Peripheral blood mononuclear cell (primary cell): ENCODE measurements around a stretch of chr10.

DNA sequence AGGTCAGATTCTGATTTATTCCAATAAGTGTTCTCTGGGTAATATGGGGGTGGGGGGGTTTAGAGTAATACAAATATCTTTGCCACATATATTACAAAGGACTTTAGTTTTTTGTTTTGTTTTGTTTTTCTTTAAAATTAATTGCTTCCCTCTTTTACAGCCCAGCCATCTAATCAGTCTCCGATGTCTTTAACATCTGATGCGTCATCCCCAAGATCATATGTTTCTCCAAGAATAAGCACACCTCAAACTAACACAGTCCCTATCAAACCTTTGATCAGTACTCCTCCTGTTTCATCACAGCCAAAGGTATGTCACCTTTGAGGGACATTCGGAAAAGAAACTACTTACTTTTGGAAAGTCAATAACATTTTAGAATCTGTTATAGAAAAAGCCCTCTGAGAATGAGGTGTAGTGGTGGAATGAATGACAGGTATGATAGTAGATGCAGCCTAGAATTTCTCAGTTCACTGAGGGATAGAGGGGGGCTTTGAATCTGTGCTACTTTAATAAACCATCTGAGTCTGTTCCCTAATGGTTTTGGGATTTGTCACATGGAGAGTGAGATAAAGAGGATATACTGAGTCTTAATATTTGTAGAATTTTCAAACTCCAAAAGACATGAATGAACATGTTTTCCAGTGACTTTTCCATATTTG is 65.6 kb upstream of the BAMBI start:
- PRO-cap, 8 experiments: no peak in any of the 8 experiments

GRCh38 chr10:28743370-28744043 is 66.2 kb downstream of the BAMBI start:
- PRO-cap, 8 experiments: no peak in any of the 8 experiments

GRCh38 chr10:28896113-28896375 is 218.7 kb downstream of the BAMBI start:
- PRO-cap, 8 experiments: no peak in any of the 8 experiments

- PRO-cap, 8 experiments: no peak in any of the 8 experiments
Observed at GRCh38 chr10:29057634-29058272, 231.1 kb upstream of the LYZL1 start.

- PRO-cap, 8 experiments: no peak in any of the 8 experiments
Observed at GRCh38 chr10:29437969-29439257, 149.5 kb downstream of the LYZL1 start.

DNA sequence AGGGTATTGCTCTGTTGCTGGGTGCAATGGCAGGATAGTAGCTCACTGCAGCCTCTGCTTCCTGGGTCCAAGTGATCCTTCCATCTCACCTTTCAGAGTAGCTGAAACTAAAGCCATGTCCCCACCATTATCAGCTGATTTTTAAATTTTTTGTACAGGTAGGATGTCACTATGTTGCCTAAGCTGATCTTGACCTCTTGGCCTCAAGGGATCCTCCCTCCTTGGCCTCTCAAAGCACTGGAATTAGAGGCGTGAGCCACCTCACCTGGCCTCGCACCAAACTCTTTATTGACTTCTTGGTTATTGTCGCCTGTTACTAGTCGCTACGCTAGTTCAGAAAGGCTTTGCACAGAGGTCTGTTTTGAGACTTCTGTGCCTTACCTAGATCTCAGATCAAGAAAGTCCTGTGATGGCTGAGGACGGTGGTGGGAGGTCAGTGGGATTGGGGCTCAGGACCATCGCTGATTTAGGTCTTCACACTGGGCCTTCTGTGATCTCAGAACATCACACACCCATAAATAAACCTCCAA is 164.3 kb downstream of the LYZL1 start:
- PRO-cap, 8 experiments: peak in 2 of 8 experiments; most common minus-strand start position 282 of the sequence (in 1)

DNA sequence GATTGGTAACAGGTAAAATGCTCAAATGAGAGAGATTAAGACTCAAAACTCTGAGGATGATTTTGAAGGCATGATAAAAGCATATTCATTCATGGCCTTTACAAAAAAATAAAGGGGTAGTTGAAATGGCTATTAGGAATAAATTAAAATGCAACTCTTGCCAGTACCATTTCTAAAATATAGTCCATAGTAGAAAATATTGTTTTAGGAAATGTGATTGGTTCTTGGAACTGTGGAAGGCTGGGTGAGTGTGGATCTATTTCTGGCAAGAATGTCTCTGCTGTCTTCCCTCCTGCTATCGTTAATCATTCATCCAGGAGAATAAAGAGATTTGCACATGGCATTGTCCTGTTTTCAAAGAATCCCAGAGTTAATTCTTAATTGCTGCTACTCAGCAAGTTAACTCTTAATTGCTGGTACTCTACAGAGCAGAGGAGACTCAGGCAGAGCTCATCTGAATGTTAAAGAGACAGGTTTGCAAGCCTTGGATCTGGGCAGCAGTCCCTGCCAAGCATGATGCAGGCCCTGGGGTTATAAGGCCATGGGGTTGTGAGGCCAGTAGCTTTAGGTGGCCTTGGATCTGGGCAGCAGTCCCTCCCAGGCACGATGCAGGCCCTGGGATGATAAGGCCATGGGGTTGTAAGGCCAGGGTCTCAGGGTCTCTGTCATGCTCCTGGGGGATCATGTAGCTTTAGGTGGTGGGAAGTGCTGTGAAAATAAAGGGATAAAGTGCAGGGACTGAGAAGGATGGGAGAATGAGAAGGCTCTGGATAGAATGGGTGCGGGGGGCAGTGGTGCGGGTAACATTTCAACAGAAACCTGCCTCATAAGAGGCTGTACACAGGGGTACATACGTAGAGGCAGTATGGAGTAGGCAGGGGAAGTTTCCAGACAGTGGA is 162.4 kb downstream of the SVIL start:
- PRO-cap, 8 experiments: no peak in any of the 8 experiments

GRCh38 chr10:29586919-29587669 is 47.7 kb downstream of the SVIL start:
- PRO-cap, 8 experiments: no peak in any of the 8 experiments

DNA sequence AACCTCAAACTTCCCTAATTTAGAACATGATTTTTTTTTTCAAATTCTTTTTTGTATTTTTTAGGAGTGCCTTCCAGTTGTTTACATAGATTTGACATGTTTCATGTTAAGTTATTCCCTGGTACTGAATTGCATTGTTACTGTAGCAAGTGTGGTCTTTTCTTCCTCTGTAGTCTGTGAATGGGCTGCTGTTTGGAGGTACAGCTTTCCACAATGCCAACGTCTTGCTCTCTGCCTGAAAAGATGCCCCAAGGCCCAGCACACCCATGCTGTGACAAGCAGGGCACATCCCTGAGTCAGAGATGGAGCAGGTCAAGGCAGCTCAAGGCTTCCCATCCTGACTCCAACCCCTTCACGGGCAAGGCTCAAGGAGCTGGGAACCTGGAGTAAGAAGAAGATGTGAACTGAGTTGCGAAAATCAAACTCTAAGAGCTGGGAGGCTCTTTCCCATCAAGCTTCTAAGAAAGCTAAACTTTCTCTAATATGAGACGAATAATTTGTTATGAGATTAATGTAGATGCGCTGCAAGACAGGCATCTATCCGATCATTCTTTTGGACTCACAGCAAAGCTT is 27.2 kb downstream of the SVIL start:
- PRO-cap, 8 experiments: no peak in any of the 8 experiments

GRCh38 chr10:29688015-29688507 is 53.3 kb upstream of the SVIL start:
- PRO-cap, 8 experiments: no peak in any of the 8 experiments

- PRO-cap, 8 experiments: no peak in any of the 8 experiments
Observed at GRCh38 chr10:29956316-29957005, 102.9 kb downstream of the JCAD start.

DNA sequence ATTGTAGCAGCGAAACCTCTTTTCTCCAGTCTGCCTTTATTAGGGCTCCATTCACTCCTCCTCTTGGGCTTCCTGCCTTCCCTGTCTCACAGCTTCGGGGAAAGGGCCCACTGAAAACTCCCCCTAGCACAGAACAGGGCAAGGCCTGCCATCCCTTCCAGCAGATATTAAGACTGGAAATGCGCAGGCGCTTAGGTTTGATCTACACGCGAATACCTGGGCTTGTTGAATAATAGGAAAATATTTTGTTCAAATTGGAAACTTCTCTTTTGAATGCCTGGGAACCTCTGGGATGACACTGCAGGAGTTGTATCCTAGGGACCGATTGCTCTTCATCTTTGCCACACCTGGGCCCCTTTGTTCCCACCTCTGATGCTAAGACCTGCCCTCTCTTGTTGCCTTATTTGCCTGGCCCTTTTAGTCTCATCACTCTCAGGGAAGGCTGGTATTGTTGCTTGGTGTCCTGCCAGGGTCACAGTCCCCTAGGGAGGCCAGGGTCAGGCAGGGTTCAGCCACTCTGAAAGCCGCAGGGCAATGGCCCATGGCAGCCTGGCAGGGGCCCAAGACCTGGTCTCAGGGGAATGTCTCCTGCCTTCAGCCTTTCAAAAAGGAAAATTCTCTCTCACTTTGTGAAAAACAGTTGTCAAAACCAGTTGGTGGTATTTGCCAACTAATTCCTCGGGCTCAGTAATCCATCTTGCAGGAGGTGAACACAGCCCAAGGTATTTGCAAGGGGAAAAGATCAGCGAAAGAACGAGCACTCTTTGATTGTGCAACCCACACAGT is 101.7 kb downstream of the JCAD start:
- PRO-cap, 8 experiments: no peak in any of the 8 experiments

DNA sequence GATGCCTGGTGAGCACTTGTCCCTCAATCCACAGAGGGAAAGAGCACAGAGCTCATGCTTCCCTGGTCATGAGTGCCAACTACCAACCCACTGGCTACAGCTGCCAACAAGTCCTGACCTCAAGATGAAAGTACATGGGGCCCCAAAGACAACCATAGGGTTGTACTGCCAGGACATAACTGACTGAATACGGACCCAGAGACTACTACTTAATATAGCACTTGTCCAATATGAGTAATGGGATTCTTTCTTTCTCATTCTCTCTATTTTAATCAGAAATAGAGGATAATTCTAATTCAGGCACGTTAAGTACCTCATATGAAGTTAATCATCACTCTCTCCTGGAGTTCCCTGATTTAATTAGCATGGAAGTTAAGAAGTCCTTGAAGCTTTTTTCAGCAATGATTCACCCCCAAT is 83.2 kb downstream of the JCAD start:
- PRO-cap, 8 experiments: no peak in any of the 8 experiments

DNA sequence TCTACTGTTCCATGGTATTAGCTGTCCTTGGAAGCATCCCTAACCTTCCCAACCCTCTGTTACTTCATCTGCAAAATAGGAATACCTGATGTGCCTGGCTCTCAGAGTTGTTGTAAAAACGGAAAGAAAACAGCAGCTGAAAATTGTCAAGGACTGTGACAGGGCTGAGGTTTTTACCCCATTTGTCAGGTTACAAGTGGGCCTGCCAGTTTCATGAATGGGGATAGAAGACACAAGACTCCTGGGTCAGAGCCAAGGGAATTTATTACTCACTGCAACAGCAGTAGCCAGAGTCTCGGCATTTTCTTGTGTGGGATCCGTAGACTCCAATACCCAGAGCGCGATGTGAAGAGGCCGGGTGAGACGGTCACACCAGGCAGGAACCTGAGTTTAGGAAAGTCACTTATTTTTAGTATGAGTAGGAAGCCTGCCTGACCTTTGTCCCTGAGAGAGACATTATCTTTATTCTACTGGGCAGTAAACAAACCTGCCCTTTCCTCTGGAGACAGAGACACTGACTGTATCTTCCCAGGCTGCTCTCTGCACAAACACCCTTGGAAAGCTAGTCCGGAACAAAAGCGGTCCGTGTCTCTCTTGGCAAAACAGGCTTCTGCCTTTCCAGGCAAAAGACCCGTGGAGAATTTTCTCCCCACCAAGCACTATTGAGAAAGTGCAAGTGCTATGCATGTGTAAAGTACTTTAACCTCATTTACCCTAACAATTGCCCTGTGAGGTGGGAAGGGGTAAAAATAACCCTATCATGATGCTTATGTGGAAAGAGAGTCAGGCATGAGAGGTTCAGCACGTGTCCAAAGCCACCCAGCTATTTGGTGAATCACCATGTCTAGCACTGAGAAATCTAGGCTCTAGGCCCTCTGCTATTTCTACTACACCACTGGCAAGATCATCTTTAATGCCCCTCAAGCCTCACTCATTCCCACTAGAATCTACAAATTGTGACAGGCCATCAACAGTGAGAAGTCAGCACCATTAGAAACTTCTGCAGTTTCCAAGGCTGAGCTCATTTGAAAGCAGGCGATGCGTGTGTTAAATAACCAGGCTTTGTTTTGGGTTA is 58.4 kb downstream of the JCAD start:
- PRO-cap, 8 experiments: no peak in any of the 8 experiments

DNA sequence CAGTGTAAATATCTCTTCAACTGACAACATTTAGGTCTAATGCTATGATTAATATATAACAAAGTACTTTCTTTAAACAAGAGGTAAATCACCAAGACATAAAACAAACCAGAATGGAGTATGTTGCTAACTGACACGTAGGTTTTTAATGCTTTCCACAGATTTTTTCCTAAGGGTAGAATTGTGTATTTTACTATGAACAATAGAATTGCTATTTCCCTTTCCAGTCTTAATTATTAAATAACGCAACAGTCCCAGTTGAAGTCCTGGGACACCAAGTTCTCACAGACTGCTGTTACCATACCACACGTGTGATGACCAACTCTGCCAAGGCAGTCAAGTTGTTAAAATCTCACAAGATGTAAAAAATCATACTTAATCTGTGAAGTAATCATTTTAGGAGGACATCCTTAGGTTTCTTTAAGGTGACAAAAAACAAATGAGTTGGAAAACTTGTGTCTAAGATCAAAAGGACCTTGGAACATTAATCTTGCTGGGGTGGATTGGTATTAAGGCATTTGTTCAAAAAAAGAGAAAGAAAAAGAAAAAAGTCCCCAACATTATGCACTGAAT is 4.0 kb downstream of the JCAD start:
- PRO-cap, 8 experiments: no peak in any of the 8 experiments

- PRO-cap, 8 experiments: no peak in any of the 8 experiments
Observed at GRCh38 chr10:30151977-30152591, 92.7 kb upstream of the JCAD start.

DNA sequence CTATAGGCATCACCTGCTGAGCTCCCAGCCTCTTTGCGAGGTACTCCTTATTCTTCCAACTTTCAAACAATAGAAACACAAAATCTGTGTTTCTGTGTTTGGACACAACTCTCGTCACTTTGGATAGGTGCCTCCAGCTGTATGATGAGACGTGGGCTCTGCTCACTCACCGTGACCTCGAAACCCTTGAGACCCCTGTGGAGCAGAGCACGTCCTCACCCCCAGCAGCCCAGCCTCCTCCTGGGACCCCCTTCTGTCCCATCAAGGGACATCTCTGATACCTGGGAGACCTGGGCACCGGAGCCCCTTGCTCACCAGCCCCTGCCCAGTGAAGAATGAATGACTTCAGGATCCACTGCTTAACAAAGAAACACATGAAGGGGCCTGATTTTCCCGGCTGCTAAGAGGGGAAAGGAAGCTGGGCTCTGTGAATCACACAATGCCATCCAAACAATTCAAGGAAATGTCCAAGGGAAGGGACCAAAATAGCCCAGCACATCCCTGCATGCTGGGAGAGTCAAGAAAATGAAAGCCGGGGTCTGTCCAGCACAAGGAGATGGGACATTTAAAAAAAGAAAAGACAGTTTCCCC is 128.6 kb upstream of the JCAD start:
- PRO-cap, 8 experiments: no peak in any of the 8 experiments

DNA sequence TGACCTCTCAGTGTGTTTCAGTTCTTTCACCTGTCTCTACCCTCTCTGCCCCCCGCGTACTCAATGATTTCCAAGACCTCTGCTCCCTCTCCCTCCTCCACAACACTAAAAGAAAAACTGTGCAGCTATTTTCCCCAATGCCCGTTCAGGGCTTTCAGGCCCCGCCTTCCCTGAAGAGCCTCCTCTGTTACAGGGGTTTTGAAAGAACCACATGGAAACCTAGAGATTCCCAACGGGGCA is 128.7 kb downstream of the MTPAP start:
- PRO-cap, 8 experiments: no peak in any of the 8 experiments

GRCh38 chr10:30247654-30248113 is 101.4 kb downstream of the MTPAP start:
- PRO-cap, 8 experiments: no peak in any of the 8 experiments

- PRO-cap, 8 experiments: no peak in any of the 8 experiments
Observed at GRCh38 chr10:30341389-30341815, 7.7 kb downstream of the MTPAP start.